H7 (cell line): ENCODE data around the genes FAM193A and GRK4.

DNA sequence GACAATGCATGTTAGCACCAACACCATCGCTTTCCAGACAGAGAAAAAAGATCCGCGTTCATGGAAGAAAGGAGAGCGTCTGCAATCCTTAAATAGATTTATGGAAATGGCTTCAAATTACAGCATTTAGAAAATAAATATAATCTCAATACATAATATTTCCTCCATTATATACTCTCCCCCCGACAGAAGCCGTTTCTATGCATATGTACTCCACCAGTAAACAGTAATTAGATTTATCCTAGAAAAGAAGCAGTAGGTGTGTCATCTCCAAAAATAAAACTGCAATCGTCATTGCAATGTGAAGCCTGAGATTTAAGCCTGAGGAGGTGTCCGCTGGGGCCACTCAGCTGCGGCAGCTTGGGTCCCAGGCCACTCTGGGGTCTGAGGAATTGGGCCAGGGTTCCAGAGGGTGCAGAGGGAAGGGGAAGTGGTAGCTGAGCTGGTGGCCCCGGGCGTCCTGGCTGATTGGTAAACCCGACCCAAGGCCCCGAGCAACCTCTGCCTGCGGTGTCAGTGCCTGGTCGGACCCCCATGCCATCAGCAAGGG is 7.7 kb upstream of the MXD4 start:
- RAMPAGE, long total RNA: no peak

DNA sequence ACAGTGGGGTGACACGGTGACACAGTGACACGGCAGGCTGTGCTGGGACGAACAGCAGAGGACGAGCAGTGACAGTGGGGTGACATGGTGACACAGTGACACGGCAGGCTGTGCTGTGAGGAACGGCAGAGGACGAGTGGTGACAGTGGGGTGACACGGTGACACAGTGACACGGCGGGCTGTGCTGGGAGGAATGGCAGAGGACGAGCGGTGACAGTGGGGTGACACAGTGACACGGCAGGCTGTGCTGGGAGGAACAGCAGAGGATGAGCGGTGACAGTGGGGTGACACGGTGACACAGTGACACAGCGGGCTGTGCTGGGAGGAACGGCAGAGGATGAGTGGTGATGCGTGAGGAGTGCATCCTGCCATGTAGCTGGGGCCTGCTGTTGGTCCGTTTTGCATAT is 36.0 kb upstream of the MXD4 start:
- RAMPAGE, long total RNA: no peak

DNA sequence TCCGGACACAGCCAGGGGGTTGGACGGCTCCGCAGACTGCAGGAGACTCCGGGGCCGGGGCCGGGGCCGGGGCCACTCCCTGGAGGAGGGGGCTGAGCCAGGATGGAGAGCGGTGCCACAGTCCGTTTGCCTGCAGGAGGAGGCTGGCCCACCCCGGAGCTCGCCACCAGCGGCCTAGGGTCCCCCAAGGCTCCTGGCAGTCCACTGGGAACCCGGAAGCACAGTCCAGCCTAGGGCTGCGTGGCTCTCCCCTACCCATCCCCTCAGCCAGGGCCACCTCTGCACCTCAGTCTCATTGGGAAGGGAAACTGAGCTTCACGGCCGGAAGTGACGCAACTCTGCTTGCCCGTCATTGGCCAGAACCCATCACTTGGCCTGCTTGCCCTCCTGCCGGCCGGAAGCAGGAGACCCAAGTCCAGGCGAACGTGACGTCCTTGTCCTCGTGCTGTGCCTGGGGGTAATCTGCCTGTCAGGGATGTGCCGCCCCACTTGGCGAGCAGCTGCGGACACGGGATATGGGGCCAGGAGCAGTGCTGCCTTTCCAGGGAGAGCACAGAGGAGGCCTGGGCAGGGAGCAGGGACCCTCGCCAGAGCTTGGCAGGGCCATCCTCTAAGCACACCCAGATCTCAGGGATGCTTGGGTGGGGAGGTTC is 31.3 kb downstream of the ZFYVE28 start:
- RAMPAGE, long total RNA: no peak

- RAMPAGE, long total RNA: no peak
Observed at GRCh38 chr4:2535934-2536803, at the start of gene FAM193A. Gene FAM193A (plus strand): TSS chr4:2536647.

DNA sequence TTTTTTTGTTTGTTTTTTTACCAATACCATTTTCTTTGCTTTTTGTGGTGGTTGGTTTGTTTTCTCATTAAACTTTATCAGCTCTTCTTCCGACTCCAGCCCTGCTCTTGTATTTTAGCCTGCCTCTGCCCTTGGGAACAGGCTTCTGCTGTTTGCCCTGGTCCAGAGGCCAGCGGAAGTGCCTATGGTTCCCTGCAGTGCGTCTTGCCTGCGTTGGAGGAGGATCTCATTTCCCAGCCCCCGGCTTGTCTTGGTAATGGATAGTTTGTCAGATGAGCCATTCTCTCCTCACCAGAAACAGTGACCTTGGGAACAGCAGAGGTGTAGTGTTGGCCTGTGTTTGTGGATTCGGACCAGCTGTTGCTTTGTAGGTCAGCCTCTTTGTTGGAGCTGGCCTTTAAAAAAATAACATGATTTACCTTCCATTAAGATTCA is 60.9 kb downstream of the FAM193A start:
- RAMPAGE, long total RNA: no peak

DNA sequence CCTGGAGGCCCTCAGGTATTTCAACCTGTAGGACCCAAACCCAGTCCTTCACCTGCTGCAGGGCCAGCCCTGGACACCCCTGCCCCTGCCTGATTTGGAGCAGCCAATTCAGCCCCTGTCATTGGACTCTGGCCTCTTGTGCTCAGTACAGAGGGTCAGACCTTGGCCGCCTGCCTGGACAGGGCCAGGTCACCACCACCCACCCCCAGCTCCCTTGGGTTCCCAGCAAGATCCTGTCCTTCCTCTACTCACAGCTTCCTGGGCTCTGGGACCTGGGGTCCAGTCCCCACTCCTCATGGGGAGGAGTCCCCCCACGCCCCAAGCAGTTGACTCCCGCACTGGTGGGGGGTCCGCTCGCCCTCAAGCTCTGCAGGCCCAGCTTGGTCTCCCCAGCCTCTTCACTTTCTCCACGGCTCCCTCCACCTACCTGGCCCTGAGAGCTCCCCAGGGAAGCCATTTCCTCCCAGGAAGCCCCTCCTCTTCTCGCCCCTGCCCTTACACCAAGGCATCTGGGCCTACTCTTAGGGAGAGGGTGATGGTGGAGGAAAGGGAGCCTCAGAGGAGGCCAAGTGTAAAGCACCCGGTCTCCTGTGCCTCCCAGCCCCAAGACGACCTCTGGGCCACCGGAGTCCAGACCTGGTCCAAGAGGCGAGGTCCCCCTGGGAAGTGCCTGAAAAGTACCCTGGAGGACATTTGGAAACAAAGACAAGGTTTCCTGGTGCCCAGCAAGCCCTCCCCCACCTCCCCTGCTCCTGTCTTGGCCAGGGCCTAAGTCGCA is 816 bp upstream of the SH3BP2 start:
- RAMPAGE, long total RNA: no peak

GRCh38 chr4:2893842-2894138 is 40.8 kb downstream of the MFSD10 start:
- RAMPAGE, long total RNA: no peak

- RAMPAGE, long total RNA: no peak
Observed at GRCh38 chr4:2963525-2964180, at the start of gene GRK4. Gene GRK4 (plus strand): TSS chr4:2963571.

- RAMPAGE, long total RNA: no peak
Observed at GRCh38 chr4:3045205-3045920, 29.1 kb upstream of the HTT start.

- RAMPAGE, long total RNA: no peak
Observed at GRCh38 chr4:3082609-3083025, 8.1 kb downstream of the HTT start.

GRCh38 chr4:3086881-3087146 is 12.3 kb downstream of the HTT start:
- RAMPAGE, long total RNA: no peak

GRCh38 chr4:3221866-3222773 is 26.8 kb upstream of the MSANTD1 start:
- RAMPAGE, long total RNA: no peak

DNA sequence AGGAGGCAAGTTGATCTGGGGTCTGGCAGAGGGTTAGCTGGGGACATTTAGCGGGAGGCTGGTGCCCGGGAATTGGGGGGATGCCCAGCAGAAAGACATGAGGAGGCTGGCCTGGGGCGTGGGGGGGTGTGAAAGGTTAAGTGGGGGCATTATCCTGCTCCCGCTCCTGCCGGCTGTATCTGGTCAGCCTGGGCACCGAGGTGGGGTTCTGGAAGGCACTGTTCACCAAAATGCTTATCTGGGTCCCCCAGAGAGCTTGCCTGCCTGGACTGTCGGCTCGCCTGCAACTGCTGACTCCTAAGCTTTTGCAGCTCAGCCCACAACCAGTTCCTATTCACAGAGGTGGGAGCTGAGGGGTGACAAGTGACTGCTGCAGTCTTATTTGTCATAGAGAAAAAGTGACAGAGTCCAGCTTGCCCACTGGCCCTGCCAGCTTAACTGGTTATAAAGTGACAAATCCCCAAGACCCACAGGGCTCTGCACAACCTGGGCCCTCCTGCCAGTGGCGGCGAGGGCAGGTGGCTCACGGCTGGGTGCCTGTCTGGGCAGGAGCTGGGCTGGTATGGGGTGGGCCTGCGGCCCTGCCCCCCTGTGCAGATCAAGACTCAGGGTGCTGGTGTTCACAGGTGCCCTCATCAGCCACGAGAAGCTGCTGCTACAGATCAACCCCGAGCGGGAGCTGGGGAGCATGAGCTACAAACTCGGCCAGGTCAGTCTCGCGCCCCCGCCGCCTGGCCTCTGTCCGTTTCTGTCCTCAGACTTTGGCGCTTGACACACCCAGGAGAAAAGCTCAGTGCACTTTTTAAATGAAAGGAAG is 23.7 kb upstream of the MSANTD1 start:
- RAMPAGE, long total RNA: no peak

DNA sequence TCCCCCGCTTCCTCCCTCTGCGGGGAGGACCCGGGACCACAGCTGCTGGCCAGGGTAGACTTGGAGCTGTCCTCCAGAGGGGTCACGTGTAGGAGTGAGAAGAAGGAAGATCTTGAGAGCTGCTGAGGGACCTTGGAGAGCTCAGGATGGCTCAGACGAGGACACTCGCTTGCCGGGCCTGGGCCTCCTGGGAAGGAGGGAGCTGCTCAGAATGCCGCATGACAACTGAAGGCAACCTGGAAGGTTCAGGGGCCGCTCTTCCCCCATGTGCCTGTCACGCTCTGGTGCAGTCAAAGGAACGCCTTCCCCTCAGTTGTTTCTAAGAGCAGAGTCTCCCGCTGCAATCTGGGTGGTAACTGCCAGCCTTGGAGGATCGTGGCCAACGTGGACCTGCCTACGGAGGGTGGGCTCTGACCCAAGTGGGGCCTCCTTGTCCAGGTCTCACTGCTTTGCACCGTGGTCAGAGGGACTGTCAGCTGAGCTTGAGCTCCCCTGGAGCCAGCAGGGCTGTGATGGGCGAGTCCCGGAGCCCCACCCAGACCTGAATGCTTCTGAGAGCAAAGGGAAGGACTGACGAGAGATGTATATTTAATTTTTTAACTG is 5.5 kb upstream of the MSANTD1 start:
- RAMPAGE, long total RNA: no peak

DNA sequence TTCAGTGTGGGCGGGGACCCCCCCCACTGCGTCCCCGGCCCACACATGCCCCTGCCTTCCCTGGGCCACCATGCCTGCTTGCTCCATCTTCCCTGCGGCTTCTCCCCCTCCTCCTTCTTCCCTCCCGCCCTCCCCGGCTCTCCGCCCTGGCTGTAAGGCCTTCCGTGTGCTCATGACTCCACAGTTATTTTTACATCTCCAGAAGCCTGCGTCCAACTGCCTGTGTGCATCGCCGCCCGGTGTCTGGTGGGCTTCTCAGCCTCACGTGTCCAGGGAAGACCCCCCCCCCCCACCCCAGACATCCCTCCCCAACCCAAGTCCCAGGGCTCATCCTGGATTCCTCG is 4.0 kb downstream of the DOK7 start:
- RAMPAGE, long total RNA: no peak

DNA sequence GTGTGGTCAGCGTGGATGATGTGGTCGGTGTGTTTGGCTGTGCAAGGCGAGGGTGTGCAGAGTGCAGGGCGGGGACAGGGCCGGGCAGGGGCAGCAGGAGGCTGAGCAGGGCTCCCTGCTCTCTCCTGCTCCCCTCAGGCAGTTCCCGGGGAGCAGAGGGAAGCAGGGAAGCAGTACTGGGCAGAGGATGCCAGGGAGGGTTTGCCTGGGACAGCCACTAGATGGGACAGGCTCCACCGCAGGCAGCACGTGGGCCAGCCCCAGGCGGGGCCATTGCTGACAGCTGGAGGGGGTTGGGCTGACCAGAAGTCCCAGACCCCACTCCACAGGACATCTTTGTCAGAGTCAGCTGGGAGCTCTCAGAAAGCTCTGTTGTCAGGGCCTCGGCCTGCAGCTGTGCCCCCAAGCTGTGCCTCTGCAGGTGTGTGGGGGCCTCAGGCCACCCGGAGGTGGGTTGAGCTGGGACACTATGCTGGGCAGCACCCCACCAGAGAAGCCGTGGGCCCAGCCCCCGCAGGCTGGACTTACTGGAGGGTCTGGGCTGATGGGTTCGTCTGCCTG is 23.8 kb downstream of the DOK7 start:
- RAMPAGE, long total RNA: no peak

DNA sequence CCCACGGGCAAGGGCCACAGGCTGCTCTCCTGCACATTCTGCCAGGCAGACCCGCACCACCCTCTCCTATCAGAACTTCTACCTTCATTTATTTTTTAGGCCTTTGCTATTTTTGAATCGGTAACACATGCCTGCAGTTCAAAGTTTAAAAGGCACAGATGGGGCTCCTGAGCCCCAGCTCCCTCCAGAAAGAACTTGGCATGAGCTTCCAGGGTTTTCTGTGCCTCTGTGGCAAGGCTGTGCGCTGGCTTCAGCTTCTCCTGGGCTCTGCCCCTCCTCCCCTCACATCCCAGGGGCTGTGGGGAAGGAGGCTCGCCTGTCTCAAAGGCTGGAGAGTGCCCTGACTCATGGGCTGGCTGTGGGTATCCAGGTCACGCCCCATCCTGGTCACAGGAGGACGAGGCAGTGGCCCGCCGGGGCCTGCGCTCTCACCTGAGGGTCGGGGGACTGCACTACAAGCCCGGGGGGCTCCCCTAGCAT is 18.1 kb downstream of the LRPAP1 start:
- RAMPAGE, long total RNA: no peak

- RAMPAGE, long total RNA: no peak
Observed at GRCh38 chr4:3526500-3526982, 5.7 kb downstream of the LRPAP1 start.

DNA sequence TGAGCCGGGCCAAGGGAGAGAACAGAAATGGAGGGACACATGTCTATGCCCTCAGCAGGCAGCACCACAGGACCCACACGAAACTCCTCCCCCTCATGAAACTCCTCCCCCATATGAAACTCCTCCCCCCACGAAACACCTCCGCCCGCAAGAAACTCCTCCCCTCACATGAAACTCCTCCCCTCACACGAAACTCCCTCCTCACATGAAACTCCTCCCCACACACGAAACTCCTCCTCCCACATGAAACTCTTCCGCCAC is 14.9 kb downstream of the ADRA2C start:
- RAMPAGE, long total RNA: no peak

GRCh38 chr4:4047753-4048425 is 178.8 kb downstream of the OTOP1 start:
- RAMPAGE, long total RNA: start-site peak on the minus strand at chr4:4048252-4048259, 24 reads